Mesangial cell (primary cell): Measurements from ENCODE around the gene PRKCE.

GRCh38 chr2:44944644-44944993, 3.1 kb downstream of the SIX3 start:
- RAMPAGE, long total RNA = no peak

DNA sequence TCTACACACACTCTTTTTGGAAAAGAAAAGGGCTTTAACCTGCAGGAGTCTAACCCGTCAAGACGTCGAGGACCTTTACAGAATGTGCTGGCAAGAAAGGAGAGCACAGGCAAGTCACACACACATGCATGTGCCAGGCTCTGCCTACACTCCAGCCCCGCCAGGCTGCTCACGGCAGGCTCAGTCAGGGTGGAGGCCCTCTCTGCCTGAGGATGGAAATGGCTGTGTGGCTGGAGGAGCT, 10.2 kb downstream of the SIX3 start:
- RAMPAGE, long total RNA = no peak

DNA sequence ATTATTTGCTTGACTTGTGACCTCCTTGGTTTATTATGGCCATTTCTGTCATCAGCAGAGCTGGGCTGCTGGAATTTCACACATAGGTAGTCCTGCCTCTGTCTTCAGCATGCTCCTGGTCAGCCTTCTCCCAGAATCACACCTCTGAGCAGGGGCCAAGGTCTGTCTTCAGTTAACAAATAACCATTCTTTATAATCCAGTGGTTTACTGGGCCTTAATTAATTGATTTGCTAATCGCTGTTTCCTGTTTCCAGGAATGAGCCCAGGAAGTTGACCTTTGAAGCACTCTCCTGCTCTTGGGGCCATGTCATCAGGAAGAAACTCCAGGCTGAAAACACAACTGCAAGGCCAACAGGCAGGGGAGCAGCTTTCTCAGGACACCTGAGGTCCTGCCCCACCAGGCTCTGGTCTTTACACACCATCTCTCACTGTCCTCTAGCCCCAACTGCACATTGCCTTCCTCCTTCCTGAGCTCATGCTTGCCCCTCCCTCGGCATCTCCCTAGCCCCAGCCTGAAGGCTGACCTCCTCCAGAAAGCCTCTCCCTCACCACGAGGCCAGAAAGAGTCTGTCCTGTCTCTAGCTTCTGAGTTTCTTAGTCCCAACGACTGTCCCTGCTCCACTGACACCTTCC, 278.4 kb downstream of the SRBD1 start:
- RAMPAGE, long total RNA = no peak

DNA sequence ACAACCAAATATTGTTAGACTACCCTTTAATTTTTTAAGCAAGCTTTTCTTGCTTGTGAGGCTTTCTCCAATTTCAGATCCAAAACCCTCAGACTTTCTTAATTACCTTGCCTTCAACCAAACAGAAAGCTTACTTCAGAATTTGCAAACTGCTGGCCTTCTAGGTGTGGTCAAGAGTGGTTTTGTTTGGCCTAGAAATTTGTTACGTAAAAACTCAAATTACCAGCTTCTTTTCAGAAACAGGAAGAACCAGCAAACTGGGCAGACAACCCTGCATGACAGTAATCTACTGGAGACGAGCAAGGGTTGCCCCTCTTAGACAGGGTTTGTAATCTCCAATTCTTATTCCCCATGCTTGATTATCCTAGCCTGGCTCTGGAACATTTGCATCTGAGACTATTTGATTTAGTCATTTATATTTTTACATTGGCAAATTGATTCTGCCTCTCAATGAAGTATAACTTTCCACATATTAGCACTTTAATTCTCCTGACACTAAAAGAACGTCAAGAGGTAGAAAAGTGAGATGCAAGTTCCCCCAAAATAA, 27.0 kb downstream of the SRBD1 start:
- RAMPAGE, long total RNA = no peak

GRCh38 chr2:45649823-45650760, 1.4 kb upstream of the PRKCE start:
- RAMPAGE, long total RNA = no peak

GRCh38 chr2:45650864-45651066, 710 bp upstream of the PRKCE start:
- RAMPAGE, long total RNA = no peak

- RAMPAGE, long total RNA = no peak
Measured at GRCh38 chr2:45651409-45652474, at the start of gene PRKCE. Gene PRKCE (plus strand): TSS chr2:45651675.

DNA sequence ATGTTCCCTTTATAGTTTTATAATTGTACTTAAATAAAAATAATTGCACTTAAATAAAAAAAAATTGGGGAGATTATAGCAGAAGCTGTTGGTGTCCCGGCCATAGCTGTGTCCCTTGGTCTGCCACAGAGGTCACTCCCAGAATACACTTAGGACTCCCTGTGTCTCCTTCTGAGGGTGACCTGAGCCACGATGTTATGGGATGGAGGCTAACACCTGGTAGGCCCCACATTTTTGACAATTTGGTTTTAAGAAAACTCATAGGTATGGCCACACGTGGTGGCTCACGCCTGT, 285.6 kb downstream of the PRKCE start:
- RAMPAGE, long total RNA = no peak

- RAMPAGE, long total RNA = no peak
Measured at GRCh38 chr2:46306134-46306792, 9.1 kb downstream of the EPAS1 start.

- RAMPAGE, long total RNA = no peak
Measured at GRCh38 chr2:46363917-46364209, 66.7 kb downstream of the EPAS1 start.

GRCh38 chr2:46375391-46375637, 78.1 kb downstream of the EPAS1 start:
- RAMPAGE, long total RNA = no peak

DNA sequence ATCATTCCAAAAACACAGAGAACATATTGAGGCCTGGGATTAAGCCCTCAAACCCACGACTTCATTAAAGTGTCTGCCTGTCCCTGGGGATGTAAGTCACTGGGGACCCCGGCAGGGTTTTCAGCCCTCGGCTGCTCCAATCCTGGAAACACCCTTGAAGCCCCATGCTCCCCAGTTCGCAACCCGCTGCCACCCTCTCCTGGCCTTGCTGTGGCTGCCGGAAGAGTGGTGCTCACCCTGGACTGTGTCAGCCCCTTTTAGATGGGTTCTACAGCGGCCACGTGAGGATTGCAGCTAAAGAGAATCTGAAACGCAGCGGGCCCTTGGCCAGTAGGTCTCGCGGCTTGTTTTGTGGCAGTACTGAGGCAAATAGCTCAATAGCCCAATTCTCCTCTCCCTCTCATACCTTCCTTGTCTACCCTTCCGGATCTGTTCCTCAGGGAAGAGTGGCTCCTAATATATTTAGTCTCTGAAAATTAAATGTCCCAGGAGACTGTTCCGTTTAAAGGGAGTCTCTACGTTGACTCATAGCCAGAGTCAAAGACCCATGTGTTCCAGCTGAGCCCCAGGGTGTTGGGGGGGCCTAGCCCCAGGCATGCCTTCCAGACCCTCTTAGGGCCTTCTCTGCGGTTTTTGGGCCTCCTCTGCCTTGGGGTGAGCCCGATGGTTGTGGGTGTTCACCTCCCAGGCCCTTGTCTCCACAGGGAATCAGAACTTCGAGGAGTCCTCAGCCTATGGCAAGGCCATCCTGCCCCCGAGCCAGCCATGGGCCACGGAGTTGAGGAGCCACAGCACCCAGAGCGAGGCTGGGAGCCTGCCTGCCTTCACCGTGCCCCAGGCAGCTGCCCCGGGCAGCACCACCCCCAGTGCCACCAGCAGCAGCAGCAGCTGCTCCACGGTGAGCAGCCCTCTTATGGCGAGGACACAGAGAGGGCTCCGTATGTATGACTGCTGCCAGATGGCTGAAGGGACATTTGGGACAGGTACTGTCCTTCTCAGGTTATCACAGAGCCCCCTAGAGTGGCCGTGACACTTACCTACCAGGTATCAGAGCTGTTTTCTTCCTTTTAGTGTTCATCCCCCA, 80.3 kb downstream of the EPAS1 start:
- RAMPAGE, long total RNA = no peak

- RAMPAGE, long total RNA = no peak
Measured at GRCh38 chr2:46382863-46383186, 85.6 kb downstream of the EPAS1 start.

DNA sequence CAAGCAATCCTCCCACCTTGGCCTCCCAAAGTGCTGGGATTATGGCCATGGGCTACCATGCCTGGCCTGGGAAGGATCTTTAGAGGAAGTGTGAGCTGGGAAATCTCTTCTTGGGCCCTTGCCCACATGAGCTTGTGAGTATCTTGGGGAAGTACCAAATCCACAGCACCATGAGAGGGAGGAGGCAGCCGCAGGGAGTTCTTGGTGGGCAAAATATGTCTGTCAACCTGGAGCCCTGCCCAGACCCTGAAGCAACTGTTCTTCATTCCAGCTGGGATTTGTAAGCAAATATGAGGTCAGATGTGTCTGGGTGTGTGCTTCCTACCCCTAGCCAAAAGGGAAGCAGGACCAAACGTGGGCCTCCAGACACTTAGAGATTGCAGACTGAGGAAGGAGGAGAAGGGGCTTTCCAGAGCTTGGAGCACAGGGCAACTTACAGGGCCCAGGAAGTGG, 21.1 kb upstream of the RHOQ start:
- RAMPAGE, long total RNA = no peak

DNA sequence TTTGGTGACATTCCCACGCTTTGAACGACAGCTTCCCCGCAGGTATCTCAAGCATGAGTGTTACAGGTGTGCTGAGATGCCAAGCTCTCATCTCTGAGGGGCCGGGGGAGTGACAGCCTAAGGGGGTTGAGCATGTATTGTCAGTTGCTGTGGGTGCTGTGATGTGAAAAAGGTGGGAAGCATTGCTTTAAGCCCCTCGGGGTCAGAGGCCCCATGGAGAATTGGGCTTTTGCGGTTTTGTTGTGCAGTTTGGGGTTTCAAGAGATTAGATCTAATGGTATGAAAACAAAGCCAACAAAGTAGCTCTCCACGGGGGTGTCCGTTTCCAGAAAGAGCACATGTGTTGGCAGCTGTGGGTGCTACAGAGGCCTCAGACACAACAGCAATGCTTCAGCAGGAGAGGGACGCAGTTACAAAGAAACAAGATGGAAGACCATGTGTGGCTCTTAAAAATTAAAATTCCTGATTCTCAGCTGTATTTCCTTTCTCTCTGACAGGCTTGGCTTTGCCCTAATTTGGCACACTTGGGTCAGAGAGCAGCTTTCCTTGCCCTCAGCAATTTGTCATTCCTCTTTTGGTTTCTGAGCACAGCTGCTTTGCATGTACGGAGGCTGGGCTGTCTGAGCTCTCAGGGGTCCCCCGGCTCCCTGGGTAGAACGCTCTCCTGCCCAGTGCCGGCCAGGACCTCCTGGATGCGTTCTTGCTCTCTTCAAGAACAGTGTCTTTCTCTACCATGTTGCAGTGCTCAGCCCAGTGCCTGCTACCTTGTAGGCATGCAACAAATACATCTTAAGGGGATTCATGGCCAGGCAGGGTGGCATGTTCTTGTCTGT, 7.0 kb upstream of the ATP6V1E2 start:
- RAMPAGE, long total RNA = no peak

DNA sequence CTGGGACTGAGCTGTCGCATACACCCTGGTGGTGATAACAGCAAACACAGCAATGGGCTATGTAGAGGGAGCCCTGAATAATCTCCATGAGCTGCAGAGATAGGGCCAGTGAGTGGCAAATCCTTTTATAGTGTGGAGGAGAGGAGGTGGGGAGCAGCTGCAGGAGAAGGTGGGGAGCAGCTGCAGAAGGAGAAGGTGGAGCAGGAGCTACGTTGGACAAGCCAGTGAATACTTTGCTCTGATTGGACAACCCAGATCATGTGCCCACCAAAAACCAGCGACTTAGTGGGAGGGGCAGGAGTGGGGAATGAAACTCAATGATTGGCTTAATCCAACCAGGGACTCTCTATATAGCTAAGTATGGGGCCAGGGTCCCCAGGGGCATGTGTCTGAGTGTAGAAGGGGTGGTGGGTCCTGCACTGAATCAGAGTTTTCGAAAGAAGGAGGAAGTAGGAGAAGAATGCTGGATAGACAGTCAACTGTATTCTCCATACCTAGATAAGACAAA, 22.6 kb upstream of the ATP6V1E2 start:
- RAMPAGE, long total RNA = no peak

DNA sequence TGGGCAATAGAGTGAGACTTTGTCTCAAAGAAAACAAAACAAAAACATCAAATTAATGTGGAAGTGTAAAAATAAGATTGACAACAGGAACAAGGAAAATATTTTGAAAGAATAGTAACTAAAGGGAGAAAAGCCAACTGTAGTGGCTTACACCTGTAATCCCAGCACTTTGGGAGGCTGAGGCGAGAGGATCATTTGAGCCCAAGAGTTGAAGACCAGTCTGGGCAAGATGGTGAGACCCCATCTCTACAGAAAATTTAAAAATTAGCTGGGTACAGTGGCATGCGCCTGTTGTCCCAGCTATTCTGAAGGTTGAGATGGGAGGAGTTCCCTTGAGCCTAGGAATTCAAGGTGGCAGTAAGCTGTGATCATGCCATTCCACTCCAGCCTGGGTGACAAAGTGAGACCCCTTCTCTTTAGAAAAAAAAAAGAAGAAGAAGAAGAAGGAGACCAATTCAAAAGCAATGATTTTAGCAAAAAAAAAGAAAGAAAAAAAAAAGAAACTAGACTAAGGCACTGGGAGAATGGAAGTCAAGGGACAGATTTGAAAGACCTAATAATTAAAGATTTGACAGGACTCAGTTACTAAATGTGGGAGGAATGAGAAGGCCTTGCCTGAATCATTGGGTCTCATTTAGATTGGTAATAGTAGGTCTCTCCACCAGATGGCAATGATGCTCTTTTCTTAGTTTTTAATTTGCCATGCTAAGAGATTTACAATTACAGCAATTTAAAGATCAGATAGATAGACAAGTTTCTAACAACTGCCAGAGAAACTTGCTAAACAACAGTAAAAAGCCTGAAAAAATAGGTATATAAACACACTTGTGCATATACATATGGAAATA, 15.1 kb downstream of the CRIPT start:
- RAMPAGE, long total RNA = no peak

GRCh38 chr2:46634847-46635304, 17.9 kb downstream of the CRIPT start:
- RAMPAGE, long total RNA = no peak

- RAMPAGE, long total RNA = no peak
Measured at GRCh38 chr2:46909578-46910445, 5.8 kb downstream of the MCFD2 start.

GRCh38 chr2:46942351-46942526, 1.2 kb downstream of the TTC7A start:
- RAMPAGE, long total RNA = no peak